Gastroesophageal sphincter (tissue), 4 donors: ENCODE data around the genes XRCC6 and MEI1.

DNA sequence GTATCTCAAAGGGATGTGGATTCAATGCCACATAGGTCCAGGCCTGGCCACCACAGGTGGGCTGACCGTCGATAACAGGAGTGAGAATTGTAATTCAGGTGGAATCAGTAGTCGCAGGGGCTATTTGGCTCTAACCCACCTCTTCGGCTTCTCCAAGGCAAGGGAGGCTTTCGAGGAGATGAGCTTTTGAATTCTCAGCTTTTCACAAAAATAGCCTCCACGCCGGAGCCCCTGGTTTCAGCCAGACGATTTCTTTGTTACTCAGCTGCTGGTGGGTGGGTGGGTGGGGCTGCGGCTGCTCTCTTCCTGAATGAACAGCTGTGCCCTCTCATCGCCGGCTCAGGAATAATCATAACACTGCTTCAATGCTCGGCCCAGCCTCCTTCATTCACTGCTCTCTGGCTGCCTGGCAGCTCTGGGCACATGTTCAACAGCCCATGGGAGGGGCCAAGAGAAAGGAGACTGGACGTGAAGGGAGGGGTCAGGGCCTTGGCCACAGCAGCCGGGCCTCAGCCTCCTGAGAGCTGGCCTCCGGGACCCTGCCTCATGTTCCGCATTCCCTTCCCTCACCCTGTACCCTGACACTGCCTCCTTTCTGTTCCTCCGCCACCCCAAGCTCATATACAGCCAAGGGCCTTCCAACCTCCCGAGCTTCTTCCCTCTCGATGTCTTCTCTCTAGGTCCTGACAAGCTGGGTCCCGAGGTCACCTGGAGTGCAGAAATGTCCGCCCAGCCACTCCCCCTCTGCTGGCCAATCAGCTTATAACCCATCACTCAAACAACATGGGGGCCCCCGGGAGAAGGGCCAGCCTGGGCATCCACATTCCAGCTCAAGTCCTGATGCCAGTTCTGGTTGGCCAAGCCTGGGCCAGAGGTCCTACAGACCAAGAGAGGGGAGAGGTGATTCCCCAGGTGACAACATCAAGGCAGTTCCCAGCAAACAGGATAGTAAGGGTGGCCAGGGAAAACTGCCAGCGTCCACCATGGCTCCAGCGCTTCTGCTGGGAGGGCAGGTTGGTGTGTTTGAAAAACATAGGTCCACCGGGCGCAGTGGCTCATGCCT is 3.3 kb upstream of the CSDC2 start:
- PRO-cap: no peak
- RAMPAGE, long total RNA, 4 experiments: no peak in any of the 4 experiments

- PRO-cap: no peak
- RAMPAGE, long total RNA, 4 experiments: no peak in any of the 4 experiments
Measured at GRCh38 chr22:41561291-41562283, 777 bp downstream of the CSDC2 start.

DNA sequence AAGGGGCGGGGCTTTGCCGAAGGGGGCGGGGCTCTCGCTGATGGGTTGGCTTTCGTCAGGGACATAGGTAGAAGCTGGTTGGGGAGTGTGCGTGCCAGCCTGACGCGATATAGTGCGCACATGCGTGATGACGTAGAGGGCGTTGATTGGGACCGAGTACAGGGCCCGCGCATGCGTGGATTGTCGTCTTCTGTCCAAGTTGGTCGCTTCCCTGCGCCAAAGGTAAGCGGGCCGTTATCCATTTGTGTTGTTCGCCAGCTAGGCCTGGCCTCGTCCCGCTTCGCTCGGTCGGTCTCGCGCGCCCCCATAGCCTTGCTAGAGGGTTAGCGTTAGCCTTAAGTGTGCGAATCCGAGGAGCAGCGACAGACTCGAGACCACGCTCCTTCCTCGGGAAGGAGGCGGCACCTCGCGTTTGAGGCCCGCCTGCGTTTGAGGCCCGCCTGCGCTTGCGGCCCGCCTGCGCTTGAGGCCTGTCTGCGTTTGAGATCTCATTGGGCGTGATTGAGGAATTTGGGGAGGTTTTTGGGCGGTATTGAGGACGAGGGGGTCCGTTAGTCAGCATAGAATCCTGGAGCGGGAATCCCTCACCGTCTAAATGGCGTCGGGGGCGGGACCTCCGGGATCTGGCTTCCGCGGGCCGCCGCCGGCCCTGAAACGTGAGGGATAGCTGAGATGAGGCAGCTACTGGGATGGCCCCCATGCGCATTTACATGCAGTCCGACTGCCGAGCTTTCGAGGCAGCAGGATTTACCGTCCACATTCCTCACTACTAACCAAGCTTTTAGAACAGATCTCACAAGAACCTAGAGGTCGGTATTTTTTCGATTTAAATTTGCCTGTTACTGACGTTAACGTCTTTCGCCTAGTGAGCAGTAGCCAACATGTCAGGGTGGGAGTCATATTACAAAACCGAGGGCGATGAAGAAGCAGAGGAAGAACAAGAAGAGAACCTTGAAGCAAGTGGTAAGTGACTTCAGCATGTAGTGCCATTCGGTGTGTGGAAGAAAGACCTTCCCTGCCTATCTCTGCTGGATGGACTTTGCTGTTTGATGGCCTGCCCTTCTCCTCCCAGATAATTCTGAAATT is at the start of gene XRCC6:
Gene XRCC6 (plus strand): TSS at position 172 of the 1,086 bp plus-strand sequence.
- PRO-cap: bidirectional peak, plus-strand start at position 183 of the sequence, minus-strand start outside the sequence; bidirectional peak, plus-strand start at position 668 of the sequence, minus-strand start at position 593 of the sequence
- RAMPAGE, long total RNA, 4 experiments: start-site peak on the plus strand in 4 of 4 experiments, centred at positions 192 to 202 of the sequence, 1,164 to 2,539 reads per replicate

DNA sequence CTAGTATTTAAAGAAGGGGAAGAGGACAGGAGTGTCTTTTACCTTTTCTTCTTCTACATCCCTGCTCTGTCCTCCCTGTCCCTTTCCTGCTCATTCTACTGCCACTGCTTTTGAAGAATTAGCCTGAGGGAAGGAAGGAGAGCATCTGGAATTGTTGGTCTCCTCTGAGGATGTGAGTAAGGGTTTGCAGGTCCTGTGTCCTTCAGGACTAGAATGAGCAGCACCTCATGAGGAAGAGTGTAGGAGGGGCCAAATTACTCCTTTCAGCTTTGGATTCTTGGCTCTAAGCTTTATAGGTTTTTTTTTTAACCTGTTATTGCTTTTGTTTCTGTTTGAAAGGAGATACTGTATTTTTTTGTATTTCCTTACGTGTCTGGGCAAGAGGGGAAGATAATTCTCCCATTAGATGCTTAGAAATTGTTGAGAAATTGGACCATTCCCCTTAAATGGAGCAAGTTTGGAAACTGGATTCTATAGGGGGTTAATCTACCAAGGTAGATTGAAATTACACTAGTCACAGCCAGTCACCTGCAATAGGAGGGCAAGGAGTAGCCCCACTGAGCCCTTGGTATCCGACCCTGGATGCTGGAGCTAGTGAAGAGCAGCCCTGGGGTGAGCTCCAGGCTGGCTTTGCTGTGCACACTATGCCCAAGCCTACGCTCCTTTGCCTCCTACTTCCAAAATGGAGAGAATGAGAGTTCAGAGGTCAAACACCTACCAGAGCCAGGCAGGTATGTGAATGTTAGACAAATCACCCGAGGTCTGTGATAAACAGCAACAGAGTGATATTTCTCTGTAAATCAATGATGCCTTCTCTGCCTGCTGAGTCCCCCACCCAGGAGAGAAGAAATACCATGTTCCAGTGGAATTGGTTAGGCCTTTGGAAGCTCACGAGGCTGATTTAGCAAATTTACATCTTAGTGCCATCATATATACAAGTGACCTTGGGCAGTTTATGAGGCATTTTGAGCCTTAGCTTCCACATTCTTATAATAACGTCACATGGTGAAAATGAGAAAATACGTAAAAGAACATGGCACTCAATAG is 23.8 kb downstream of the SNU13 start:
- PRO-cap: no peak
- RAMPAGE, long total RNA, 4 experiments: no peak in any of the 4 experiments

DNA sequence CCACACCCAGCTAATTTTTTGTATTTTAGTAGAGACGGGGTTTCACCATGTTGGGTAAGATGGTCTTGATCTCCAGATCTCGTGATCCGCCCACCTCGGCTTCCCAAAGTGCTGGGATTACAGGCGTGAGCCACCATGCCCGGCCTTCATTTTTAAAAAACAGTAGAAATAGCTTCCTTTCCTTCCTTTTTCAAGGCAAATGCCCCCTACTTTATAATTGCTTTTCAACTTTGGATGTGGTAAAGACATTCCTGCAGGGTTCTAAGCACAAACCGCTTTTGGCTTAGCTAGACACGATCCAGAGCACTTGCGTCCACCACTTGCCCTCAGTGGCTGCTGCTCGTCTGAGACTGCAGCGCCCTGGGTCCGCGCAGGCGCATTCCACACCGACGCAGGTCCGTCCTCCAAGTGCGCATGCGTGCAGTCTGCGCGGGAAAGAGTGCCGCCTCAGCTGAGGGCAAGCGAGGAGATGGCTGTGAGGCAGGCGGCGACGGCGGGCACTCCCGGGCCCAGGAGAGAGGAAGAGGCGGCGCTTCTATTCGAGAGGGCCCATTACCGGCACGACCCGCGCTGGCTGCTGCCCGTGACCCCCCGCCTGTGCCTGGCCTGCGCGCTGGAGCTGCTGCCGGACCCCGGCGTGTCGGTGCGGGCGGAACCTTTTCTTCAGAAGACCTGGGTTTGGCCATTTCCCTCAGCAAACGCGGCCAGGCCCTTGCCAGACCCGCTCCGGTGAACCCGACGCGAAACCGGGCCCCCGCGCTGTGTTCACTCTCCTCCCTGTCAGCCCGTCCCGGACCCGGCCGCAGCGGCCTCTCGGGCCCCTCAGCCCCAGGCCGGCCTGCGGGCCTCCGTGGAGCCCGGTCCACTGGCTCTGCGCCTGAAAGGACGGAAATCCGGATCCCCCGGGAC is at the start of gene MEI1:
Gene MEI1 (plus strand): TSS at position 434 of the 909 bp plus-strand sequence.
- PRO-cap: bidirectional peak, plus-strand start at position 450 of the sequence, minus-strand start at position 362 of the sequence
- RAMPAGE, long total RNA, 4 experiments: no peak in any of the 4 experiments

GRCh38 chr22:41833394-41834232 is 708 bp downstream of the SREBF2 start:
- PRO-cap: bidirectional peak, plus-strand start at chr22:41833498, minus-strand start at chr22:41833363; bidirectional peak, plus-strand start at chr22:41833893, minus-strand start at chr22:41833752
- RAMPAGE, long total RNA, 4 experiments: no peak in any of the 4 experiments

GRCh38 chr22:41862106-41862580 is 29.2 kb downstream of the SREBF2 start:
- PRO-cap: no peak
- RAMPAGE, long total RNA, 4 experiments: no peak in any of the 4 experiments

DNA sequence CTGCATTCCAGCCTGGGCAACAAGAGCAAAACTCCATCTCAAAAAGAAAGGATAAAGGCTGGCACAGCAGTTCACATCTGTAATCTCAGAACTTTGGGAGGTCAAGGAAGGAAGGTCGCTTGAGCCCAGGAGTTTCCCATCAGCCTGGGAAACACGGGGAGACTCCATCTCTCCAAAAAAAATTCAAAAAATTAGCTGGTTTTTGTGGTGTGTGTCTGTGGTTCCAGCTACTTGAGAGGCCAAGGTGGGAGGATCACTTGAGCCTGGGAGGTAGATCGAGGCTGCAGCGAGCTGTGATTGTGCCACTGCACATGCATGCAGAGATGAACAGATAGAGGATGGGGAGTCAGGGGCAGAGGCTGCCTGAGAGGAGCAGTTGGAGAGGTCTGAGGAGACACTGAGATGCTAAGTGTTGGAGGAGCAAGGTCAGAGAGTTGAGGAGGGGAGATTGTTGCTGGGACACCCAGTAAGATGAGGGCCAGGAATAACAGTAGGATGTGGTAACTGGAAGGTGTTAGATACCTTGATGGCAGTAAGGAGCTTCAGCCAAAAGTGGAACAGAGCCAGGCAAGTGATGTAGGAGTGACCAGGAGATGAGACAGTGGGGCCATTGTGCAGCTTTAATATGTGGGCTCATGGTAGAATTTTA is 32.0 kb downstream of the SHISA8 start:
- PRO-cap: no peak
- RAMPAGE, long total RNA, 4 experiments: no peak in any of the 4 experiments

DNA sequence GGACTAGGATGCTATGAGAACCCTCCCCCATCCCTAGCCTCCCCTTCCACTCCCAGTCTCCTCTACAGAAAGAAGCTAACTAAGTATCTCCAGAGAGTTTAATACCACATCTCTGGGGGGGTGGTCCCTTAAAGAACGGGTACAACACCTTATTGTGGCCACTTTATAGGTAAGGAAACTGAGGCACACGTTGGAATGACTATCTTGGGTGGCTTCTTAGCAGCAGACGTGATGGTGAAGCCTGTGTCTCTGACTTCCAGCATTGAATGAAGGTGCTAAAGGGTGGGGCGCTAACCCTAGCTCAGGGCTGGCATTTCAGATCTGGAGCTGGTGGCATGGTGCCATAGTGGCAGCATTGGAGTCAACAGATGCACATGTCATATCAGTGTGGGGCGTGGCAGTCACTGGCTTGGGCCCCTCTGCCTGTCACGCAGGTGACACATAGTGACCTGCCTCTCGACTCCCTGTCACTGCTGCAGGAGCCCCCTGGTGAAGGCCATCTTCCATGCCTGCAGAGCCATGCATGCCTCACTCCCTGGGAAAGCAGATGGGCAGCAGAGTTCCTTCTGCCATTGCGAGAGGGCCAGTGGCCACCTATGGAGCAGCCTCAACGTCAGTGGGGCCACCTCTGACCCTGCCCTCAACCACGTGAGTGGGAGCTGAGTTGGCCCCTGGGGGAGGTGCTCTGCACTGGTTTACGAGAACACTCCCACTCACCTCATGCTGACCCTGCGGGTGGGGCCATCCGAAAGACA is 14.8 kb downstream of the SHISA8 start:
- PRO-cap: no peak
- RAMPAGE, long total RNA, 4 experiments: no peak in any of the 4 experiments

DNA sequence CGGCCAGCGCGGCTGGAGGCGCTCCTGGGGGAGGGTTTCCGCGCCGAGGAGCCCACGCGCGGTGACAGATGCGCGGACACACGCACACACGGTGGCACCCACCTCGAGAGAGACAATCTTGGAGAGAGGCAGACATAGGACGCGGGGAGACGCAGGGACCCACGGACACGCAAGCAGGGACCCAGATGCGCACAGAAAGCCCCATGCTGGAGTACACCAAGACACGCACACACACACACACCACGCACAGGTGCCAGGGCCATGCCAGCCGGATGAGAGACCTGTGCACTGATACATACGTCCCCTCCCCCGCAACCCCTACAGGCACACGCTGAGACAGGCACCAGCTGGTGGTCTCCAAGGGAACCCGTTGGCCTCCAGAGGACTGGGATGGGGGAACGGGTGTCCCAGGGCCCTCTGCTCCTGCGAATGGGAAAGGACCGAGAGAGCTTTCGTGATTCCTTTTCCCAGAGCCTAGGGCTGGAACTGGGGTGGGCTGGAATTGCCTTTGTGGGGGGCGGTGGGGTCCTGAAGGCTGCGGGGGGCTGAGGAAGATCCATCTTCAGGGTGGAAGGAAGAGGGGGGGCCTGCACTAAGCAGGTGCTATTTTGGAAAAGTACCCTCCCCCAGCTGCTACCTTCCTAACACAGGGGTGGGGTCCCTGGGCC is 8.0 kb downstream of the SEPTIN3 start:
- PRO-cap: no peak
- RAMPAGE, long total RNA, 4 experiments: no peak in any of the 4 experiments

DNA sequence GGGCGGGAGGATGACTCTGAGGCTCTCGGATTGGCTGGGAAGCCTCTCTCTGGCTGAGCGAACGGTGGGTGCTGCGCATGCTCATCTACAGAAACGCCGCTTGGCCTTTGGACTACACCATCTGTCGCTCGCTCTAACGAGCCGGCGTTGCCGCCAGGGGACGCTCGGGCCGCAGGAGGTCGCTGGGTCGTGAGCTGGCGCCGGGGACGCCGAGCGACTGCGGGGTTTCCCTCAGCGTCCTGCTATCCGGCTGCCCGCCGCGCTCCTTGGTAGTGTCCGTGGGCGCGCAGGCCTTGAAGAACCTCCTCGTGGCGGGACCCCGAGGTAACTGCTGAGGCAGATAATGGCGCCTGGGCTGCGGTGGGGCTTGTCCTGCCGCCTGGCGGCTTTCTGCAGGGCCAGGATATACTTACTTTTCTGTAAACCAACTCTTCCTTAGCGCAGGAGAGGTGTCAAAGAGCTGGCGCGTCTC is 322 bp upstream of the NDUFA6 start:
- PRO-cap: bidirectional peak, plus-strand start at position 90 of the sequence, minus-strand start outside the sequence
- RAMPAGE, long total RNA, 4 experiments: start-site peak on the plus strand in 4 of 4 experiments, centred at positions 86 to 168 of the sequence, 7 to 24 reads per replicate

DNA sequence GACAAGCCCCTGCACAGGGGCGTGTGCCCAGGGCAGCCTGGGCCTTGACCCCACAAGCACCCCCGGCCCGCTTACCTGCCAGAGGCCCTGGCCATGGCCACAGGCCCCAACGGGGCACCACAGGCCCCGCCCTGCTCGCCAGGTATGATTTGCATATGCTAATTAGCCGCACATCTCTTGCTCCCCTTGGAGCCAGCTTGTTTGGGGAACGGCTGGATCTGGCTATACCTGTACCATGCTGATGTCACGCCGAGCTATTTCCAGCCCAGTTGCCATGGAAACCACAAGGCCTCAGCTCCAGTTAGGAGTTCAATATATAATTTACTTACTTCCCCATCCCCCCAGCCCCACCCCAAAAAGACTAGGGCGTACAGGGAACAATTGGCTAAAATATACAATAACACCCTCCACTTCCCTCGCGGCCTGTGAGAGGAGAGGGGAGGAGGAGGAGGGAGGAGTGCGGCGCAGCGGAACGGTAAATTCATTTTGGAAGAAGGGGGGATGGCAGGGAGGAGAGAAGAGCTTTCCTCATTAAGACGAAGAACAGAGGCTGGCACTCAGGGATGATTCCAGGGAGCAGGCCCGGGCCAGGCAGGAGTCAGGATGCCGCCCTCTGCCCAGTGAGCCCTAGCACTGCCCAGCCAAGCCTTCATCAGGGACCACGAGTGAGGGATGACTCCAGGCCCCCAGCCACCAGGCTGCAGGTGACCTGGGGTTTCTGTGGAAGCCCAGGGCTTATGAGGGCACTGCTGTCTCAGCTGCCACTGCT is 47.7 kb upstream of the TCF20 start:
- PRO-cap: no peak
- RAMPAGE, long total RNA, 4 experiments: no peak in any of the 4 experiments

GRCh38 chr22:42374648-42375177 is 57.5 kb downstream of the NFAM1 start:
- PRO-cap: unidirectional peak, minus-strand start at chr22:42375038
- RAMPAGE, long total RNA, 4 experiments: no peak in any of the 4 experiments

DNA sequence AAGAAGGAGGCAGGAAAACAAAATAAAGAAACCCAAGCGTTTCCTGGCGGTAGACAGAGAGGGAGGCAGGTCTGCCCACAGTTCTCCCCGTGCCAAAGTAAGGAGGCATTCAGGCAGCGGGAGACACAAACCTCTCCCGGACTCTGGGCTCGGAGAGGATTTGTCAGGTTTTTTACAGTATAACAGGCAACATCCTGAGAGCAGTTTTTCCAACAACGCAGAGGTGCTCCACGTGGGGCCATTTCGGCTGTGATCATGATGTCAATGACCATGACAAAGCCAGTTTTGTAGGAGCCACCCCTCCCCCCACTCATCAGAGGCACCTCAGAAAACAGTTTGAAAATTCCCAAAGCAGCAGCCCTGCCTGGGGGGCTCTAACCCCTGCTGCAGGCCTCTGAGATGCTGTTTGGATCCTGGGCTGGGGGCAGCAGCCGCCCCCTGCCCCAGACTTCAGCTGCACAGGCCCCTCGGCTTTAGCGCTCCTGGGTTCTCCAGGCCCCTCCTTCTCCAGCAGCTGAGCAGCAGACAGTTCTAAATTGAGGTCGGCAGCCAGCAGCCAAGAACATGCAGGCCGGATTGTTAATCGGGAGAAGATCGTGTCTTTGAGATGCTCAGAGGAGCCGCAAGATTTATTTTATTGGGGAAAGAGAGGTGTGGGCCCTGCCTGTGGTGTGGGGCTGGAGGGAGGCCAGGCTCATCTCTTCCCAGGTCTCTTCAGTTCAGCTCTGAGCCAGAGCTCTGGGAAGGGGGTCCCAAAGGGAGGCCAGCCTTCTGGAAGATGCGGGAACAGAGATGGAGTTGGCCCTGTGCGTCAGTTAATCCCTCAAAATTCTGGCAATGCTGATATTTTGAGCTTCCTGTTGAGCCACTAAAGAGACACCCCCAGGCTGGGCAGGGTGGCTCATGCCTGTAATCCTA is 19.3 kb downstream of the NFAM1 start:
- PRO-cap: no peak
- RAMPAGE, long total RNA, 4 experiments: no peak in any of the 4 experiments

- PRO-cap: no peak
- RAMPAGE, long total RNA, 4 experiments: no peak in any of the 4 experiments
Measured at GRCh38 chr22:42425511-42426190, 6.6 kb downstream of the NFAM1 start.

DNA sequence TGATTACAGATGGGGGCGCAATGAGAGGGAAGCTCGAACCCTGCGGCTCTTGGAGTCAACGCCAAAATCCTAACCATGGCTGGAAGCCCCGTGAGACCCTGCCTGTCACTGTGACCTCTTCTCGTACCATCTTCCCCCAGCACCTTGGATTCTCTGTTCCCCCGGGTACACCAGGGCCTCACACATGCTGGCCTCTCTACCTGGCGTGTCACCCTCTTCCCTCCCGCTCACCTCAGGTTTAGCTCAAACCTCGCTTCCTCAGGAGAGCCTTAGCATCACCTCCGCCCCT is 1.3 kb downstream of the RRP7A start:
- PRO-cap: no peak
- RAMPAGE, long total RNA, 4 experiments: no peak in any of the 4 experiments

GRCh38 chr22:42519214-42519603 is 387 bp downstream of the RRP7A start:
- PRO-cap: no peak
- RAMPAGE, long total RNA, 4 experiments: no peak in any of the 4 experiments

DNA sequence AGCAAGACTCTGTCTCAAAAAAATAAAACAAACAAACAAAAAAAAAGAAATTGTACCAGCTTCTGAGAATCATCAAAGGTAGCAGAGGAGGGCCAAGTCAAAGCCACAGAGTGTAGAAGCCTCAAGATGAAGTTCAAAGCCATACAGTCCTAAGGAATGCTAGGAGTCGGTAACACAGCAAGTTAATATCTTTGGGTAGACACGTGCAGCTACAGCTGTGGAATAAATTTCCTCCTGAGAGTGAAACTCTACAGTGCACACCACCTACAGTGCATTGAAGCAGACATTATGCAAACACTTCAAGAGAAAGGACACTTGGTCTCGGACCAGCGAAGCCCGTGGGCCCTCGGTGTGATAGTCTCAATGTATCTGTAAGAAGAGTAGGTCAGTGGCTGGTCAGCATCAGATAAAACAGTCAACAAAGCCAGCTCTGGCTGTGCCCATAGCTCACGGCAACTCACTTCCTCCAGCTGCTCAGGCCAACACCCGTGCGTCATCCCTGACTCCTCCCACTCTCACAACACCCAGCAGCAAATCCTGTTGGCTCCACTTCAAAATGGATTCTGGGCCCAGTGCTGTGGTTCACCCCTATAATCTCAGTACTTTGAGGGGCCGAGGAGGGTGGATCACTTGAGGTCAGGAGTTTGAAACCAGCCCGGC is 16.5 kb upstream of the SERHL2 start:
- PRO-cap: unidirectional peak, plus-strand start at position 549 of the sequence
- RAMPAGE, long total RNA, 4 experiments: no peak in any of the 4 experiments

DNA sequence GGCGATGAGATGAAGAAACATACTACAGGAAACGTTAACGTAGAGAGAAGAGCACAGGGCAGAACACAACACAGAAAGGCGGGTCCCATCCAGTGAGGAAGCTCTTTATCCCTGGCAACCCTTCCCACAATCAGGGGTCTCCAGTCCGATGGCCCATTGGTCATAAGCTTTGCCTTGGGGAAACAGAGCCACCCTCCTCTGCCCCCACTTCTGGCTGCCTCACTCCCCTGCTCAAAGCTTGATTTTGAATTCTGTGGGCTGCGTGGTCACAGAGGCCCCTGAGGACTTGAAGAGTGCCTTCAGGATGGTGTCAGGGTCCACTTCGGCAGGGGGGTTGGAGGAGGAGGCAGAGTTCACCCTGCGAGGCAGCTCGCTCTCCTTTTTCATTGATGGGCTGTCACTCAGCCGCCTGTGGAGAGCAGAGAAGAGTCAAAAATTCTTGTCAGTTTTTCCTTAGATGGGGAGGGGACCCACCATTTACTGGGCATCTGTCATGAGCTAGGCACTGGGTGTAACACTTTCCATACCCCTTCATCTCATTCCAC is 29.1 kb downstream of the POLDIP3 start:
- PRO-cap: no peak
- RAMPAGE, long total RNA, 4 experiments: no peak in any of the 4 experiments

DNA sequence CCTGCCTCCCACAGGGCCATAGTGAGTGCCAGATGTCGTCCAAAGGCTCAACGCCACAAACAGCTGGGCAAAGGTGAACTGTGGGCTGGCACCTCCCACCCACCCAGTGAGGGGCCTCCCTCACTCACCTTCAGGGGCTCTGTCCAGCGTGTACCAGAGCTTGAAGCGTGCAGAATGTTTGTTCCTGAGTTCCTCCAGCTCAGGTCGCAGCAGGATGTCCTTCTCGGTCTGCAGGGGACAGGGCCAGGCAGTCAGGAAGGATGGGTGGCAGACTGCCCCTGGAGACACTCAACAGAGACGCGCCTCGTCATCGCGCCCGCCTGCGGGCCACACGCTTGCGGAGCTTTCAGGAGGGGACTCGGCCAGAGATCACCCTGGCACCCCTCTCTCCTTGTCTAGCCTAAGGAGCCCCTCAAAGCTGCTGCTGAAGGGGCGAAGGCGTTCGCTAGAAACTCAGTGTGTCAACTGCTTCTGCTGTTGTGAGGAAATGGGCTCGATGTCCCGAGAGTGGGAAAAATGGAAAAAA is 9.0 kb upstream of the POLDIP3 start:
- PRO-cap: no peak
- RAMPAGE, long total RNA, 4 experiments: start-site peak on the minus strand in 1 of 4 experiments, centred at position 216 of the sequence, 32 reads per replicate